H4 (cell line): ENCODE measurements around the gene MSI2.

DNA sequence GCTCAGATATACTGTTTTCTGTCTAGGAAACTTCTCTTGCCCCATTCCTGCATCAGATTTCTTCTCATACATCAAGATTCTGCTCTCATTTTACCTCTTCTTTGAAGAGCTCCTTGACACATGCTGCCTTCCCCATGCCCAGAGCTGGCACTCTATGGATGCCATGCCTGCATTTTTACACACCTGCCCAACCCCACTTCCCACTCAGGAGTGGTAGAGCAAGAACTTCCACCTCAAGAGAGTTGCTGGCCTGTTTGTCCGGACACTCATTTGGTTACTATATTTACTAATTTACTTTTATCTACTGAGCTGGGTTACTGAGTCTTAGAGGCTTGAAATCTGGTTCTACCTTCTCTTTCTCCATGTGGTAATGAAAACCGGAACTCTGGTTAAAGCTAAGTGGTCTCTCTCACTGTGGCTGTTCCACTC is 98.2 kb upstream of the HLF start:
- RAMPAGE, long total RNA, result no peak

DNA sequence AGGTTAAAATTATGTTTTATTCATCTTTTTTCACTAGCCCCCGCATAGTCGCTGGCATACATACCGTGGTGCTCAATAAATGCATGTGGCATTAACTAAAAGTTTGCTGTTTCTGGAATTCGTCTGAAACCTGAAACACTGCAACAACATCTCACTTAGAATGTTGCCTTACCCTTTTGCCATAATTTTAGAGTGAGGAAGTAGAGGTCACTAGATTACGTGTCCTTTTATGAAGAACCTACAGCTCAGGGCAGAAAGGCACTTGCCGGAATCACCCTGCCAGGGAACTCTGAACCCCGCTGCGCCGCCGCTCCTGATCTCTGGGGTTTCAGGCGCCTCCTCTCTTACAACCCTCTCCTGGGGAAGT is 1.3 kb upstream of the HLF start:
- RAMPAGE, long total RNA, result no peak

DNA sequence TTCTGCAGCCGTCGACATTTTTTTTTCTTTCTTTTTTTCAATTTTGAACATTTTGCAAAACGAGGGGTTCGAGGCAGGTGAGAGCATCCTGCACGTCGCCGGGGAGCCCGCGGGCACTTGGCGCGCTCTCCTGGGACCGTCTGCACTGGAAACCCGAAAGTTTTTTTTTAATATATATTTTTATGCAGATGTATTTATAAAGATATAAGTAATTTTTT is 282 bp downstream of the HLF start:
- RAMPAGE, long total RNA, result no peak

DNA sequence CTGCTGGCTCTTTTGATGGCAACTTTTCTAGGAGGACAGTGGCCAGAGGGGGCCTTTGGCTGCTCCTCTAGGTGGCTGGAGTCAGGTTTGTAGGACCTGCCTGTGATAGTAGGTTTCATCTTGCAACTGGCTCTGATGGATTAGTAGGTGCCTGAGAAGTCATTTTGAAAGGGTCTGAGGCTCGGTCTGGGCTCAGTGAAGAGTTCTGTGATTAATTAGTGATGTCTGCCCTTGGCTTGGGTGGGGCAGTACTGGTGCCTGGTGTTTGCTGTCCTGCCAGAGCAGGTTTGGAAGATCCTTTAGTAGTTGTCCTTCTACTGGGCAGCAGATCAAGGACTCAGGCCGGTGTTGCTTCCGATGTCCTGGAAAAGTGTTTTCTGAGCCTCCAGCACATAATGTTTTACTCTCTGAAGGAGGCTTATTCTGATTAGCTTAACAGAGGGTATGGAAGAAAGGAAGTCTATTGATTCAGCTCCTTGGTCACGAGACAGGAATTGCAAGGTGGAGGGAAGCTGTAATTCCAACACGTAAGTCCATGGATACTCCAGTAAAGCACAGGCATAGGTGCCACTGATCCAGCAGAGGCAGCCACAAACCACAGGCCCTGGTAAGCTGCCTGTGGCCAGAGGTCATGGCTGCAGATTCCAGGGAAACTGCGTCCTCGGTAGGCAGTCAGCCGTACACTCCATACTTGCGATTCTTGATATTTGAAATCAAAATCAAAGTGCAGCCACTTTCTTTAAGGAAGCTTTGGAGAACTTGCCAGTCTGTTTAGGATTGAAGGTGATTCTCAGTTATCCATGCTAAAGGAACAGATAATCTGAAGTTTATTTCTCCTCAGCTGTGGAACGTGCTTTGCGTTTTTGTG is 18.6 kb downstream of the HLF start:
- RAMPAGE, long total RNA, result no peak

- RAMPAGE, long total RNA, result no peak
Observed at GRCh38 chr17:55420685-55421155, 915 bp downstream of the MMD start.

- RAMPAGE, long total RNA, result no peak
Observed at GRCh38 chr17:55443245-55443838, 21.7 kb upstream of the MMD start.

GRCh38 chr17:55446929-55447360 is 25.3 kb upstream of the MMD start:
- RAMPAGE, long total RNA, result no peak

DNA sequence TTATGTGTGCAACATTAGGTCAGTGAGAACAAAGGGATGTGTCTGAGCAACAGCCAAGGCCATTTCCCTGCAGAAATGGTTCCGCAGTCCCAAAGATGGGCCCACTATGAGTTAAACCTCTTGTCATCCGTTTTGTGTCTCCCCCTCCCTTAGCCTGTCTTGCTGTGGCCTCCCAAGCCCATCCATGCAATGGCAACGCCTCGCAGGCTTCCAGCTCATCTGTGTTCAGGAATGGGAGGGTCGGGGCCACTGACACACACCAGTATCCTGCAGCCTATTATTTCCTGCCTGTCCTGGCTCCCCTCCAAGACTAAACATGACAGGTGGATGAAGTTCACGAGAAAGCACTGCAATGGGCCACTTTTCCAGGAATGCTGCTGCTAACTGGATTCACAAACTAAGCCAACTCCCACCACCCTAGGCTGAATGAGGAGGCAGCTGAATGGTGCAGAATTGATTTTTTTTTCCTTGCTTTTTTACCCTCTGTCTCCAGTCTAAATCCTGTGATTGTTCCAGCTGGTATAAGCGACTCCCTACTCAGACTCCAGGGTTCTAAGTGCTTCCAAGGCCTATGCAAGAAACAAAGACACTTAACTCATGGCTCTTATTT is 23.5 kb downstream of the TMEM100 start:
- RAMPAGE, long total RNA, result no peak

- RAMPAGE, long total RNA, result no peak
Observed at GRCh38 chr17:55833526-55833883, 82.7 kb downstream of the PCTP start.

GRCh38 chr17:56678541-56679119 is 85.1 kb downstream of the NOG start:
- RAMPAGE, long total RNA, result no peak

GRCh38 chr17:56707590-56708045 is 114.1 kb downstream of the NOG start:
- RAMPAGE, long total RNA, result no peak

DNA sequence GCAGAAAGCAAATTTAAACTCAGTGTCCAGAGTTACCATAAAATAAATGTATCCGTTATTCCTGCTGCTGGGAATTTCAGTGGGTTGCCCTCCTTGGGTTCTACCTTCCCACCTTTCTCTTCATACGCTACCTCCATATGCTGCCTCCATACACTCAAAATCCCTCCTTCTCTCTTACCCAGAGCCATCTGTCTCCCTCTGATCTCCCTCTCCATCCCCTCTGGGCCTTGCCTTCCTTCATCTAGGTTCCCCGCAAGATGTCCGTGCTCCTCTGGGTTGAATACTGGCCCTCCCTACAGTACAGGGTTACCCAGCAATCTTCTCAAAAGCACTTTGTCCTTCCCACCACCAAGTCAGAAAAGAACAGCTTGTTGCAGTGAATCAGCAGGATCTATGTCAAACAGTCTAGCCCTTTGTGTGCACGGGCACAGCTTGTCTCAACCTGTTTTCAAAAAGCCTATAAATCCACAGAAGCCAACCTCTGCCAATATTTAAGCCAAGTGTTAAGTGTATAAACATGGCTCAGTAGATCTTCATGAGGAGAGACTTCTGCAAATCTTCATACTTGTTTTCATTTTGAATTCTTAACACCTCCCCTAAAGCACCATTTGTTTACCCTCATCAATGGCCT is 25.3 kb downstream of the C17orf67 start:
- RAMPAGE, long total RNA, result no peak

- RAMPAGE, long total RNA, result no peak
Observed at GRCh38 chr17:56835977-56836222, 1.9 kb downstream of the DGKE start.

DNA sequence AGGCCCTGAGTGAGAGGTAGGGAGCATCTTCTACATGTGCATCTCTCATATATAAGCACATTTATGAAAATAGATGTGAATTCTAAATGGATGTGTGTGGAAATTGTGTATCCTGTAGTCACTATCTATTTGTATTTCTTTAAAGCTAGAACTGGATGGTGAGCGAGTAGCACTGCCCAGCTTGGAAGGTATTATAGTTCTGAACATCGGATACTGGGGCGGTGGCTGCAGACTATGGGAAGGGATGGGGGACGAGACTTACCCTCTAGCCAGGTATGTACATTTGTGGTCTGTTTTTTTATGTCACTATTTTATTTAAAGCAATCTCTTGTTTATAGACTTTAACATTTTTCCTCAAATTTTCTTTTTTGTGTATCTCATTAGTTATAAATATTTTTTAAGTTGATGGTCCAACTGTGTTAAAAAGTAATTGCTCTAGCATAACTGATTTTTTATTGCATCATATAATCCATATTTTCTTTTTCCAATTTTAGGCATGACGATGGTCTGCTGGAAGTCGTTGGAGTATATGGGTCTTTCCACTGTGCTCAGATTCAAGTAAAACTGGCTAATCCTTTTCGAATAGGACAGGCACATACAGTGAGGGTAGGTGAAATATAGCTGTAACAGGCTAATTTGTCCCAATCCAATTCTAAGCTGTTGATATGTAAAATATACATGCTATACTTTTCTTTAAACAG is 27.8 kb downstream of the DGKE start:
- RAMPAGE, long total RNA, result no peak

- RAMPAGE, long total RNA, result no peak
Observed at GRCh38 chr17:56908171-56908893, 5.5 kb downstream of the TRIM25 start.

GRCh38 chr17:57091088-57091819 is 6.2 kb downstream of the AKAP1 start:
- RAMPAGE, long total RNA, result no peak

DNA sequence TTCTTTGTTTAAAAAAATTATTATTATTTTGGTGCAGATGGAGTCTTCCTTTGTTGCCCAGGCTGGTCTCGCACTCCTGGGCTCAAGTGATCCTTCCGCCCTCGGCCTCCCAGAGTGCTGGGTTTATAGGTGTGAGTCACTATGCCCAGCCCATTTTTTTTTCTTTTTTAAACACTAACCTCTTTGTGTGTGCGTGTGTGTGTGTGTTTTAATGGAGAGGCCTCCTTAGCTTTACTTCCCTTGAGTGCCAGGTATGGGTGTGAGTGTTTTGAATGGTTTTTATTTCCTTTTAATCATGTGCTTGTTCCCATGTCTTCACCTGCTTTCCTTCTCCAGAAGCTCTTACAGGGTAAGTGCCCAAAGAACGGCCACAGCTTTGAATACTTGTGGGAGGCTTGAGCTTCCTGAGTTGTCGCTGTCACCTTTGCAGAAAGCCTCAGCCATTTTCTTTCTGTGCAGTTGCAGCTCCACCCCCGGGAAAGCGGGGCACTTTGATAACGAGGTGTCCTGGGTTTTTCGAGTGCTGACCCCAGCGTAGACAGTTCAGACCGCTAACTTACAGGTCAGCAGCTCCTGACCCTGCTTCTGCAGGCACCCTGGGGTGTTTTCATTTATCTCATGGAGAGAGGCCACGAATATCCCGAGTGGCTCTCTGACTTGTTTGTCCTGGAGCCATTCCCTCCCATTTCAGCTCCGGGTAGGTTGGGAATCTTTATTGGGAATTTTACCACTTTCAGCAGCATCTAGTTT is 22.6 kb downstream of the AKAP1 start:
- RAMPAGE, long total RNA, result no peak

DNA sequence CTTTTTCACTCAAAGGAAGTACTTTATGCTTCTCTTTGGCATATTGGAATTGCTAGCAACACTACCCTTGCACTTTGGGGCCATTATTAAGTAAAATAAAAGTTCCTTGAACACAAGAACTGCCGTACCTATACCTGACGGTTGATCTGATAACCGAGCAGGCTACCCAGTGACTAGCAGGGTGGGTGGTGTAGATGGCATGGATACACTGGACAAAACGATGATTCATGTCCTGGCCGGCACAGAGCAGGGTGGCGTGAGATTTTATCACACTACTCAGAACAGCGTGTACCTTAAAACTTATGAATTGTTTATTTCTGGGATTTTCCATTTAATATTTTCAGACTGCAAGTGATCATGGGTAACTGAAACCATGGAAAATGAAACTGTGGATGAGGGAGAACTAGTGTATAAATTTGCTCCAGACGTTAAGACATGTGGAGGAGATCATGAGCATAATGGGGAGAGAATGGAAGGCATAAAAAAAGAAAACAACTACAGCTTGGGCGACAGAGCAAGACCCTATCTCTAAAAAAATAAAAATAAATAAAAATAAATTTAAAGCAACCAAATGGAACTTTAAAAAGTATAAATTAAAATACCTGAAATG is 41.0 kb upstream of the MSI2 start:
- RAMPAGE, long total RNA, result no peak

DNA sequence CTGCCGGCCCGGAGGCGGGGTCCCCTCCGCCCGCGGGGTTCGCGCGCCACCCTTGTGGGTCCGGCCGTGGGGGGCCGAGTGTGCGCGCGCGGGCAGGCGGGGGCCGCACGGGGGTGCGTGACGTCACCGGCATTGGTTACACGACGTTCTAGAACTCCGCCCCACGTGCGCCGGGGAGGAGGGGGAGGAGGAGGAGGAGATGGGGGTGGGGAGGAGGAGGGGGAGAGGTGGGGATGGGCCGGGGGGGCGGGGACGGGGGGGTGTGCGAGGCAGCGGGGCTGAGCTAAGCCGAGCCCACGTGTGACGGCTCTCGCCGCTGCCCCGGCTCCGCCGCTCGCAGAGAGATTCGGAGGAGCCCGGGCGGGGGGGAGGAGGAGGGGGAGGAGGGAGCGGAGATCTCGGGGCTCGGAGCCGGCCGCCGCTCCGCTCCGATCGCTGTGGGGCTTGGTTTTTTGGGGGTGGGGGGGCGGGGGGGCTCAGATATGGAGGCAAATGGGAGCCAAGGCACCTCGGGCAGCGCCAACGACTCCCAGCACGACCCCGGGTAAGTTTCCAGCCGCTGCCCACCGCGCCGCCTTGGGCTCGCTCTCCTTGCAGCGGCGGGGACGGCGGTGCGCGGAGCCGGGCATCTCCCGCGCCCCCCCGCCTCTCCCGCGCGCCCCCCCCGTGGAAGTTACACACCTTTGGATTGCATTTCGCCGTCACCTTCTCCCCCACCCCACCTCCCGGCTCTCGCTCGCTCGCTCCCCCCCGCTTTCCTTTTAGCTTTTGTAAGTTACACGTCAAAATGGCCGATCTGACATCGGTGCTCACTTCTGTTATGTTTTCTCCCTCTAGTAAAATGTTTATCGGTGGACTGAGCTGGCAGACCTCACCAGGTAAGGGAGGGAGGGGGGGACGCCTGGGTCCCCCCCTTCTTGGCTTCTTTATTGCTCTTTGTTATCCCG is at the start of gene MSI2:
Gene MSI2 (plus strand): TSS at position 263 of the 947 bp plus-strand sequence.
- RAMPAGE, long total RNA, result no peak

GRCh38 chr17:57280826-57281261 is 24.5 kb downstream of the MSI2 start:
- RAMPAGE, long total RNA, result no peak